Bronchus fibroblast of lung (primary cell): ENCODE data around the genes RRP15 and MARK1.

GRCh38 chr1:214547513-214547981 is 3.9 kb downstream of the PTPN14 start:
- RAMPAGE, long total RNA: no peak

- RAMPAGE, long total RNA: no peak
Observed at GRCh38 chr1:214573951-214574377, 22.6 kb upstream of the PTPN14 start.

DNA sequence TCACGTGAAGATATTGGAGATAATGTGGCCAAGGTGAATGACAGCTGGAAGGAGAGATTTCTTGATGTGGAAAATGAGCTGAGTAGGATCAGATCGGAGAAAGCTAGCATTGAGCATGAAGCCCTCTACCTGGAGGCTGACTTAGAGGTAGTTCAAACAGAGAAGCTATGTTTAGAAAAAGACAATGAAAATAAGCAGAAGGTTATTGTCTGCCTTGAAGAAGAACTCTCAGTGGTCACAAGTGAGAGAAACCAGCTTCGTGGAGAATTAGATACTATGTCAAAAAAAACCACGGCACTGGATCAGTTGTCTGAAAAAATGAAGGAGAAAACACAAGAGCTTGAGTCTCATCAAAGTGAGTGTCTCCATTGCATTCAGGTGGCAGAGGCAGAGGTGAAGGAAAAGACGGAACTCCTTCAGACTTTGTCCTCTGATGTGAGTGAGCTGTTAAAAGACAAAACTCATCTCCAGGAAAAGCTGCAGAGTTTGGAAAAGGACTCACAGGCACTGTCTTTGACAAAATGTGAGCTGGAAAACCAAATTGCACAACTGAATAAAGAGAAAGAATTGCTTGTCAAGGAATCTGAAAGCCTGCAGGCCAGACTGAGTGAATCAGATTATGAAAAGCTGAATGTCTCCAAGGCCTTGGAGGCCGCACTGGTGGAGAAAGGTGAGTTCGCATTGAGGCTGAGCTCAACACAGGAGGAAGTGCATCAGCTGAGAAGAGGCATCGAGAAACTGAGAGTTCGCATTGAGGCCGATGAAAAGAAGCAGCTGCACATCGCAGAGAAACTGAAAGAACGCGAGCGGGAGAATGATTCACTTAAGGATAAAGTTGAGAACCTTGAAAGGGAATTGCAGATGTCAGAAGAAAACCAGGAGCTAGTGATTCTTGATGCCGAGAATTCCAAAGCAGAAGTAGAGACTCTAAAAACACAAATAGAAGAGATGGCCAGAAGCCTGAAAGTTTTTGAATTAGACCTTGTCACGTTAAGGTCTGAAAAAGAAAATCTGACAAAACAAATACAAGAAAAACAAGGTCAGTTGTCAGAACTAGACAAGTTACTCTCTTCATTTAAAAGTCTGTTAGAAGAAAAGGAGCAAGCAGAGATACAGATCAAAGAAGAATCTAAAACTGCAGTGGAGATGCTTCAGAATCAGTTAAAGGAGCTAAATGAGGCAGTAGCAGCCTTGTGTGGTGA is 42.6 kb downstream of the CENPF start:
- RAMPAGE, long total RNA: no peak

- RAMPAGE, long total RNA: no peak
Observed at GRCh38 chr1:216425495-216426015, 2.3 kb upstream of the USH2A start.

- RAMPAGE, long total RNA: no peak
Observed at GRCh38 chr1:216531254-216531793, 108.1 kb upstream of the USH2A start.

- RAMPAGE, long total RNA: no peak
Observed at GRCh38 chr1:217453799-217454242, 177.1 kb downstream of the GPATCH2 start.

DNA sequence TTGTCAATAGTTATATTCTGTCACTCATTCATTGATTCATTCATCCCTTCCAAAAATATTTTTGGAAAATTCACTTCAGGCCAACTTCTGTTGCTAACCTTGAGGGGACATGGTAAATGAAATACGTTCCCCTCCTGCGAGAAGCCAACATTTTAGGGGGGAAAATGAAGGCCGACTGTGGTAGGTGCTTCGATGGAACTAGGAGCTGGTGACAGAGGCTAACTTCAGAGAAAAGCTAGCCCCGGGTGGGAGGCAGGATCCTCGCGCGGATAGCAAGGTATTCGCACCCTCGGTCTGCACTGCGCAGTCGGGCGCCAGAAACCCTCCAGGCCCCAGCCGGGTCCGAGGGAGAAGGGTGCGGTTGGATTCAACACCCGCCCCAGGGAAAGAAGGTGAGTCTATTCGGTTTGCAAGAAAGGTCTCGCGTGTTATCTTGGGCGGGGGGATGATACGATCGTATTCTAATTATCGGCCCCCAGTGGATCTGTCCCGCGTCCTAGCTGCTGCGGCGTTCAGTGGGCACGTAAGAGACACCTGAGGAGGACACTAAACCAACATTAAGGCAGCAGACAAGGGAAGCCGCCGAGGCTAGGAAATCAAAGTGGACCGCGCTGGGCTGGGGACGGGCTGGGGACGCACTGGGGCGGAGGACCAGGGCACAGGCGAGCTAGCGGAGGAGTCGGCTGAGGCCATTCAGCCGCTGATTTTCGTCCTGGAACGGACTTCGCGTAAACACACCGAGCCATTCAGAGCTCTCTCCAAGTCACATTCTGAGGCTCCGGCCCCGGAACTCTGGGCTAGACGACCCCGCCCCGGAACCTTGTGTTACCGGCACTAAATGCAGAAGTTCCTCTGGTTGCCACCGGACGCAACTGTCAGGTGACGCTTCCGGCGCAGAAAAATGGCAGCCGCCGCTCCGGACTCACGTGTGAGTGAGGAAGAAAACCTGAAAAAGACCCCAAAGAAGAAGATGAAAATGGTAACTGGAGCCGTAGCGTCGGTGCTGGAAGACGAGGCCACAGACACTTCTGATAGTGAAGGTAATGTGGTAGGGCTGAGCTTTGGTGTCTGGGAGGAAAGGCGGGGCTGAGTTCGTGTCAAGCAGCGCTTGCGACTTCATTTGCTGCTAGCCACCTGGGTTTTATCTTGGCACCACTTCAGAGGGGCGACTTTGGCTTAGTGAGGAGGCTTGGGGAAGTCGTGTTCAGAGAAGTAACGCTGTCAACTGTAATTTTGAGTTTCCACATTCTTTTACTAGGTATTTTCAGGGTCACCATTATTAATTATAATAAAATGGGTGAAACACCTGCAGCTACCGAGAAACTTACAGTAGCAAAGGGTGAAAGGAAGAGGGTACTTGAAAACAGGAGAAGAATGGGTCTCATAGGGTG is at the start of gene RRP15:
Gene RRP15, plus strand, starts transcription at position 878 of the 1,391 bp plus-strand sequence.
- RAMPAGE, long total RNA: start-site peak on the plus strand centred at position 906 of the sequence, 59 bp wide, 160 and 304 reads in 2 replicates

- RAMPAGE, long total RNA: no peak
Observed at GRCh38 chr1:218312467-218313093, 27.5 kb downstream of the RRP15 start.

DNA sequence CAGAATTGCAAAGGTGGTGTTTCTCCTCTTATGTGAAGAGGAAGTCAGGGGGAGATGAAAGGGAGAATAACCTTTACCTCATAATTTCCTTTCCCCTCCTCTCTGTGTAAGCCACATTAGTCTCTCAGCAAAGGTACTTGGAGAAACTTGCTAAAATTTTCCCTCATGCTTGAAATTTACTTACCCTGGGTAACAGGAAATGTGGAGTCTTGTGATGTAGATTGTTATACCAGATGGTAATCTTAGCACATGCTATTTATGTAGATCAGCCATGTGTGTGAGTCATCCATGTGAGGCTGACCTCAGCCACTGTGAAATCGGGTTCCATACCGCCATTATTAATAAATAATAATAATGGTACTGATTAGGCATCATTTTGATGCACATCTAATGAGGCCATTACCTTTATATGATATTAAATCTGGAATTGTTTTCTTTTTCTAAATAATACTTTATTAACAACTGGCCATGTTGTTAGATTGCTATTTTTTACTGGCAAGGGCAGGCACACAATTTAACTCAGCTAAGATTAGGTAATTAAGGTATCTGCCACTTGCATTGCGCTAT is 128.5 kb downstream of the TGFB2 start:
- RAMPAGE, long total RNA: no peak

GRCh38 chr1:218712254-218712668 is 367.1 kb downstream of the TGFB2 start:
- RAMPAGE, long total RNA: no peak

DNA sequence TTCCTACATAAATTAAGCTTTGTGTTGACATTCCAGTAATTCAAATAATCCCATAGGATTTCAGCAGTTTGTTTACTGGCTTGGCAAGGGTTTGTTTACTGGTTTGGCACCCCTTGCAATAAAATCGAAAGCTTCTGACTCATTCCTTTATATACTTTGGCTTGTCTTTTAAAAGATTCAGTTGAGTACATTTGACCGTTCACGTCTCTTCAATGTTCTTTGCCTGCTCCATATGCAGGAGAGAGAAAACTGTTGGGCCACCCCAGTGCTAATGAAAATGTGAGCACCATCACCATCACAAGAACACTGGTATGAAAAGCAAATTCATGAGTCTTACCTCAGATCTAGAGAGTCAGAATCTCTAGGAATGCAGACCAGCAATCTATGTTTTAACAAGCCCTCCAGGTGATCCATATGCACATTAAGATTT is 32.8 kb downstream of the ZC3H11B start:
- RAMPAGE, long total RNA: no peak

GRCh38 chr1:219839021-219839467 is 89.3 kb downstream of the SLC30A10 start:
- RAMPAGE, long total RNA: no peak

GRCh38 chr1:219926127-219927057 is 2.0 kb downstream of the SLC30A10 start:
- RAMPAGE, long total RNA: no peak

- RAMPAGE, long total RNA: no peak
Observed at GRCh38 chr1:219940862-219941235, 12.5 kb upstream of the SLC30A10 start.

GRCh38 chr1:219954899-219955474 is 26.6 kb upstream of the SLC30A10 start:
- RAMPAGE, long total RNA: no peak

DNA sequence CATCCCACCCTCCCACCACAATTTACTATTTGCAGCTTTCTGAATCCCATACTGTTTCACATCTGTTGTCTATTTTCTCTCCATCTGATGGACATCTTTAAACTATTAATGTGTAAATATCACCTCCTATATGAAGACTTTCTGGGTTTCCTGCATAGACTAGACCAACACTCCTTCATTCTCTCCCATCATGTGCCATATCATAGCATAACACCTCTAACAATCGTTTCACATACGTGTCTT is 7.7 kb downstream of the RAB3GAP2 start:
- RAMPAGE, long total RNA: no peak

DNA sequence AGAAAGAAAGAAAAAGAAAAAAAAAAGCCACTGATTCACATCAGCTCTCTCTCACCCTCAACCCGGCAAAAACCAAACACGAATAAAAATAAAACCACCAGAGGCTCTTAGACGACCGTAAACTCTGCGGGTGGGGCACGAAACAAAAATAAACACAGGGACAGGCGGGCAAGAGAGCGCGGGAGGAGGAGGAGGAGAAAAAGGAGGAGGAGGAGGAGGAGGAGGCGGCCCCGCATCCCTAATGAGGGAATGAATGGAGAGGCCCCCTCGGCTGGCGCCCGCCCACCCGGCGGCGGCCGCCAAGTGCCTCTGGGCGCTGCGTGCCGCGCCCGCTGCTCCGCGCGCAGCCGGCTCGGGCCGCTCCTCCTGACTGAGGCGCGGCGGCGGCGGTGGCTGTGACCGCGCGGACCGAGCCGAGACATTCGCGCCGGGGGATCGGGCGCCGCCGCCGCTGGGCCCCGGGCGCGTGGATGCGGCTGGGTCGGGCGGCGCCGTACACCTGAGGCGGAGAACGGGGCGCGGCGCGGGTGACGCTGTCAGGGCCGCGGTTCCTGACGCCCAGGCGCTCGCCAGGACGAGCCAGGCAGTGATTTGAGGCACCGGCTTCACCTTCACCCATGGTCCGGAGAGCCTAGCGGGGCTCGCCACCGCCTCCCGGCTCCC is at the start of gene MARK1:
Gene MARK1, plus strand, starts transcription at position 285 of the 663 bp plus-strand sequence.
- RAMPAGE, long total RNA: no peak

DNA sequence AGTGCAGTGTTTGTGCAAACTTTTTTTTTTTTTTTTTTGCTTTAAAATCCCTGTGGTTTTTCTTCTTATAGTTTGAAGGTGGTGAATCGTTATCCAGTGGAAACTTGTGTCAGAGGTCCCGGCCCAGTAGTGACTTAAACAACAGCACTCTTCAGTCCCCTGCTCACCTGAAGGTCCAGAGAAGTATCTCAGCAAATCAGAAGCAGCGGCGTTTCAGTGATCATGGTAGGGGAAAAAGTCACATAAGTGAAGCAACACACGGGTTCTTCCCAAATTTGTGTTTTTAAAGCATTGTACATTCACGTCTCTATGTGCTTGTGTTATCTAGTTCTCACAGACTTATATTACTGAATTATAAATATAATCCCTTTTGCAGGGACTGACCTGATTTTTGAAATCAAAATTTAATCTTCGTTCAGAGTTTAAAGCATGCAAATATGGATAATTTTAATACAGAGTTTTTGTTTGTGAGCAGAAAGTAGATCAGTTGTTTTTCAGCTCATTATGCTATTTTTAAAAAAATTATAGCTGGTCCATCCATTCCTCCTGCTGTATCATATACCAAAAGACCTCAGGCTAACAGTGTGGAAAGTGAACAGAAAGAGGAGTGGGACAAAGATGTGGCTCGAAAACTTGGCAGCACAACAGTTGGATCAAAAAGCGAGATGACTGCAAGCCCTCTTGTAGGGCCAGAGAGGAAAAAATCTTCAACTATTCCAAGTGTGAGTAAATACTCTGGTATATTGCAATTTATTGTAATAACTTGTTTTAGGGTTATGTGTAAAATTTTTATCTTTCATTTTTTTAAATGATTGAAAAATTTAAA is 54.6 kb upstream of the C1orf115 start:
- RAMPAGE, long total RNA: no peak

DNA sequence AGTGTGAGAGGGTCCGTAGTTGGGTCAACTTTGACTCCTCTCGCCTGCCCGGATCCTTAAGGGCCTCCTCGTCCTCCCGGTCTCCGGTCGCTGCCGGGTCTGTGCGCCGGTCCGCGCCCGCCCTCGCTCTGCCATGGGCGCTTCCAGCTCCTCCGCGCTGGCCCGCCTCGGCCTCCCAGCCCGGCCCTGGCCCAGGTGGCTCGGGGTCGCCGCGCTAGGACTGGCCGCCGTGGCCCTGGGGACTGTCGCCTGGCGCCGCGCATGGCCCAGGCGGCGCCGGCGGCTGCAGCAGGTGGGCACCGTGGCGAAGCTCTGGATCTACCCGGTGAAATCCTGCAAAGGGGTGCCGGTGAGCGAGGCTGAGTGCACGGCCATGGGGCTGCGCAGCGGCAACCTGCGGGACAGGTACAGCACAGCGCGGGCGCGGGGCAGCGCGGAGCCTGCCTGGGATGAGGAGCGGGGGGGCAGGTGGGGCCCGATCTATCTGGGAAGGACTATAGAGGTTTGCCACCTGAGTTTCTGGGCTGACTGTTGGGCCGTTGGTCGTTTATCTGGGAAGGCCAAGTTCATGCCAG is 364 bp downstream of the MTARC2 start:
- RAMPAGE, long total RNA: no peak

GRCh38 chr1:220762715-220763251 is 14.7 kb downstream of the MTARC2 start:
- RAMPAGE, long total RNA: no peak